H9 (cell line): ENCODE results near the gene PDE11A.

- PRO-cap, result no peak
Measured at GRCh38 chr2:176188915-176189827, 703 bp downstream of the HOXD1 start.

DNA sequence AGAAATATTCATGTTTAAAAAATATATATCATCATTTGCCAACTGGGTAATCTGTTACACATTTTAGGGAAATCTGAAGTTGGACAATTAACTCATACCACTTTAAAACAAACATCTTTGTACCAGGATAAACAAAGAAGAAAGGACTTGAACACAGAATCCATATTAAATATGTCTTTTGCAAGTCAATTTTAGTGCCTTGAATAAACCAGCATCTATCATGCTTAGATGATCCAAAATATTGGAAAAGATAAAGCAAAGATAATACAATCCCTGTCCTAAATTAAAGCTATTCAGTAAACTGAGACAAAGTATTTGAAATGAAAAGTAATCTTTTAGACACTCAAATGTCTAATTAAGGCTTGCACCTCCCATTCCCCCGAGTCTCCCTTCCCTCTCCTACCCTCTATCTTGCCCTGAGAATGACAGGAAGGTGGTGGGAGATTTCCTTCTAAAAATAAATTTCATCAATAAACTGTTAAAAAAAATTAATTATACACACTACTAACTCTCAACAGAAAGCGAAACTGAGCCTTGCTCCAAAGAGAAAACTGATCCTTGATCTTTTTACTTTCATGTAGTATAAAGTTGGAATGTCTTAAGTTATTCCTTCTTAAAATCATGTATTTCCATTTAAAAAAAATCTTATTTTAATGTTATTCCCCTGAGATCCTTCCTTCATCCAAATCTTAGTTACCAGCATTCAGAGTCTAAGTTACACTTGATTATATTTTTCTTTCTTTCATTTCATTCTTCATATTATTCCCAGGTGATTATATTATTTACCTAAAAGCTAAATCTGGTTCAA lies 23.7 kb downstream of the NFE2L2 start:
- PRO-cap, result no peak

DNA sequence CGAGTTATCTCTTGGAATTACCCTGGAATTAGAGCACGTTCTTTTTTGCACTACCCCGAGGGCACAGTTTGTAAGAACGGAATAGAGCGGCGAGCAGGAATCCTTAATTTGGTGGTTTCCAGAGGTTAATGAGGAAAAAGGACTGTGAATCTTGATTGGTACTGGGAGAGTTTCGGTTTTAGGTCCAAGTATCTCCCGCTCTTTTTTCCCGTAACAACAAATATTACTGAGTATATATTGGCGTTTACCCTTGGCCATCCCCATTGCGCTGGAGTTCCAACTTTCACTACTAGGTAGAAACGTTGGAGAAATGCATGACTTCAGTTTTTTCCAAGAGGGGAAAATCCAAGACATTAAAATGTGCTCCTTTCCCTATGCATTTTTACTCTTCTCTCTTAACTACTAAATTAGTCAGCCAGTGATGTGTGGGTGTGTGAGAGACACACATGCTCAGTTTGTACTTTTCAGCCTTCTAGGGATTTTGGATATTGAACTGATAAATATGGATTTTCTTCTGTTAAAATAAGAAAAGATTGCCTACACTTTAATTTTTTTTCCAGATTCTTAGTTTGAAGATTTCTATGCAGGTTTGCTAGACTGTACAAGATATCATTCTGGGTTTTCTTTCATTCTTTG lies 811 bp upstream of the TTC30B start:
- PRO-cap, result no peak

- PRO-cap, result no peak
Measured at GRCh38 chr2:177626205-177626683, 7.7 kb upstream of the TTC30A start.

GRCh38 chr2:177679875-177680192 lies 61.3 kb upstream of the TTC30A start:
- PRO-cap, result no peak

DNA sequence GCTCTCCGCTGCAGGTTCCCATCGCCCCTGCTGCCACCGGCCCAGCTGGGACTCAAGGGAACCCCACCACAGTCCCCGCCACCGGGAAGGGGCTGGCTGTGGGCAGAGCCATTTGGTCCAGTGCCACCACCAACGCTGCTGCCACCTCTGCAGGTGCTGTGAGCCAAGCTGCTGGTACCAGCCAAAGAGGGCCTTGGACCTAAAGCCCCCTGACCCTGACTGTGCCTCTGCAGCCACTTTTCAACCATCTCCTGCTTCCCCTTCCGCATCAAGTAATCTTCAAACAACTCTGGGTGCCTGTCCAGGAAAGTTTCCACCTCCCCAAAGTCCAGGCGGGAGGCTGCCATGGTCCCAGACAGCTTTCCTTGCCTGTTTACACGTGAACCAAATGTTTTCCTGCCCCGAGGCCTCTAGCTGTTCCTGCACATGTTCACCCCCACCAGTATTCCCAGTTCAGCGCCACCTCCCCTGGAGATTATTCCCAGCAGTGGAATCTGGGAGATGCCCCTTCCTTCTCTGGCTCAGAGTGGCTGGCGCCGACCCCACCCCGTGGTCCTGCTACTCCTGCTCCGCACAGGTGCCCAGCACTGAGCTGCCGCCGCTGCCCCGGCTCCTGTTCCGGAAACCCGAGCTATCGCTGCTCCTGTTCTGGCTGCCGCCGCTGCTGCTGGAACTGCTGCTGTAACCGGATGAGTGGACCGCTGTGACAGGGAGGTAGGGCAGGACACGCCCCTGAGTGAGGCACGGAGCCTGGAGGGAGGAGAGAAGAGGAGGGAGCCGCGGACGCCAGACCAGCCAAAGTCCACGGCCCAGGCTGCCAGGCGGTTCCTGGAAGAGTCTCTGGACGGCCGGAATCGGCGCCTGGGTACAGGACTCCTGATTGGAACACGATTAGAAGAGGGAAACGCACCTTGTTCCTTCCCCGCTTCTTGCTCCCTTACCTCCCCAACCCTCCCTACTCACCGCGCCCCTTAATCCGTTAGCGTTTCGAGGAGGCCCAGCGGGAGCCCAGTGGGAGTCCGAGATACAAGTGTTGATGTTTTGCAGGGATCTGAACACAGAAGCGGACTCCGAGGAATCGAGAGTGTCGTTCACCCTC lies at the start of gene PDE11A:
Gene PDE11A, minus strand, starts transcription at position 687 of the 1,099 bp plus-strand sequence.
- PRO-cap, result bidirectional peak, plus-strand start at position 798 of the sequence, minus-strand start at position 678 of the sequence

DNA sequence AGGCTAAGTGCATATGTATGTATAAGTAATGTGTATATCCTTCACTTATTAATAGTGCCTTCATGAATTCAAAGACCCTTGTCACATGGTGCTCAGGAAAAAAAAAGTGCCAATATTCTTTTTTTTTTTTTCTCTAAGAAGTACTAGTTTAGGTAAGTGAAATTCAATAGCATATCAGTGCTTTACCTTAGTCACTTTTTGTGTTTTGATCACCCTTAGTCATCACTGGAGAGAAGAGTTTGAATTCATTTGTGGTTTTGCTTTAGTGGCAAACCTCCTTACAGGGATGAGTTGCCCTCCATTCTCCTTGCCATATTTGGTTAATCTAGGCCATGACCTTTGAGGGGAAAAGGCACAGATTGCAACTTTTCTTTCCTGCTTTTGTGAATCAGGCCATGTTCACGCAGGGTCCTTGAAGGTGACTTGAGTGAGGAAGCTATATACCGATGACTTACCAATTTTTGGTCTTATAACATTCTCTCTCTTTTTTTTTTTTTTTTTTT lies 34.4 kb downstream of the PLEKHA3 start:
- PRO-cap, result no peak

DNA sequence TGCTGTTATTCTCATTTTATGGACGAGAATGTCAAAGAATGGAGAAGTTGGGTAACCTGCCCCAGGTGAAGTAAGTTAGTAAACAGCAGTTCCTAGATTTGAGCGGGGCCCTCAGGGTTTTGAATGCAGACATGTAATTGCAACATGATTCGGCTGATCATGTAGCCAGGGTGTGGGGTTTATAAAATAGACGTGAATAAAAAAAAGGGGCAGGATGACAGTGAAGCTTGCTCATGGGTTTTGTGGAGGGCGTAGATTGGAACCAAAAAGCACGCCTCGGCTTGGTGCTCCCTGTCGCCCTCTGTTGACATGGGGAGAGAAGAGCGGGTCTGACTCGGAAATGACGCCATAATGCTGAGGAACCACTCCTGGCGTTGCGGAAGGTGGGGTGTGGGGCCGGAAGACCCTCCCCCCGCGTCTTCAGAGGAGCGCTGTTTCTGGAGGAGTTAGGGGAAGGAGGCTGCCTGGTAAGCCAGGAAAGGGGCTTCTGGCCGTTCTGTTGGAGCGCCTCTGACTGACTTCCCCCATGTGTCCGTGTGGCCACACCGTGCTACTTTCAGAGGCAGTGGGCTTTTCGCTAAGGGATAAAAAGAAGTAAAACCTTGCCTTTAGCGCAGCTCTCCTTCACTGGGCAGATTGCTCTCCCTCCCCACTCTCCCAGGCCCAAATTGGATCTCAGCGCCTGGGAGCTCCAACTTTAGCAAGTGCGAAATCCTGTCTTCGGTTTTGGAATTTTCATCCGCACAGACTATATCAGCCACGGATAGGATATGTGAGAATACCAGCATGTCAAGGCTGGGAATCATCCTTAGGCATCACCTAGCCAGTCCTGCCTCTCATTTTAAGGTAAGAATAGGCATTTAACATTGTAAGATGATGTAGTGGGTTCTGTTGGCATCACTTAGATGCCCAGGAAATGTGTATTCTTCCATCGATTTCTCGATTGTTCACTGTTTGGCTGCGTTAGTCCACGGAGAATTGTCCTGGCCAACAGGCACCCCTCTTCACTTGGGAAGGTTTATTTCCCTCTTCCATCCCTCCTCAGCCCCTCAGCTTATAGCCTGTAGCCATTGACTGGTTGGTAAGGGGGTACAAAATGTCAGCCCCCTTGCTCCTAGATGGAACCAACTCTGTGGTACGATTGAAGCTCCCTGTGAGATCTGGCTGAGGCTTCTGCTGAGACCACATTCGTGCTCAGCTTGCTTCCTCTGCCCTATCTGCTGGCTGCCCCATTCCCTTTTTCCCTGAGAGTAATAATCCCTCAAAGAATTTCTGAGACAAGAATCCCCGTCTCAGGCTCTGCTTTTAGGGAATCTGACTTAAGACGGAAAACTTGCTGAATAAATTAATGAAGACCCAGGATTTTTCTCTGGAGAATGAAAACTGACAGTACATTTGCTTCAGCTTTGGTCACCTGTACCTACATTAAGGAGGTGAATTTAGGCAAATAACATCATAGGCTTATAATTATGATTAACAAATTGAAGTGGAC lies 43.1 kb downstream of the PLEKHA3 start:
- PRO-cap, result bidirectional peak, plus-strand start at position 444 of the sequence, minus-strand start at position 303 of the sequence; unidirectional peak, minus-strand start at position 1,210 of the sequence

GRCh38 chr2:178530359-178531171 lies 50.3 kb downstream of the PLEKHA3 start:
- PRO-cap, result no peak

GRCh38 chr2:178531172-178532066 lies 51.2 kb downstream of the PLEKHA3 start:
- PRO-cap, result no peak

GRCh38 chr2:178563961-178564536 lies 83.8 kb downstream of the PLEKHA3 start:
- PRO-cap, result no peak

GRCh38 chr2:178612102-178612540 lies 131.9 kb downstream of the PLEKHA3 start:
- PRO-cap, result no peak

DNA sequence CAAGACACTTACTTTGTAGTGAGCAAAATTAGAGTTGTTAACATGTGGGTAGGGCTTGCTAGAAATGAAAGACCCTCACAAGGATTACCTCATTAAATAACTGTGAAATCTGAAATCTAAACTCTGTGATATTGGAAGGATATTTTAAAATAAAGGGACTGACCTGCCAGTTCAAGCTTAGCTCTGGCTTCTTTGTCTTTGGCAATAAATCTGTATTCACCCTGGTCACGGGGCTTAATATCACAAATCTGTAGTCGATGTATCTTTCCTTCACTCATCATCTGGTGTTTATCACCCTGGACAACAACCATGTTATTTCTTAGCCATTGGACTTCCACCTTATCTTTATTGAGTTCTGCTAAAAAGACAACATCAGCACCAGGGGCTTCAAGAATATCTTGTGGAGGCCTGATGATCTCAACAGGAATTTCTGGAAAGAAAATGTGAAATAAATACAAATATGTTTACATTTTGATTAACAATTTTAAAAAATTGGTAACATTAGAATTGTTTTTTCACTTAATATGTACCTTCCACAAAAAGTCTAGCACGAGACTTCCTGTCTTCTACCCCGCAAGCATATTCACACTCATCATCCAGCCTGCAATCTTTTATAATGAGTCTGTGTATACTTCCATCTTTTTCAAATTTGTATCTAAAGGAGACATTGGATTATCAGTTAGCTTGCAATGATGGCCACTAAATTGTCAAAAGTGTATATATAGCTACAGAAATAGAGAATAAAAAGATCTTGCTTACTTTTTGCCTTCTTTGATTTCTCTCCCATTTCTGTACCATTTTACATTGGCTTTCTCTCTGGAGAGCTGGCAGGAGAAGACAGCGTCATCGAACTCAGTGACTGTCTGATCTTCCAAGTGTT lies 139.4 kb downstream of the PLEKHA3 start:
- PRO-cap, result no peak

- PRO-cap, result no peak
Measured at GRCh38 chr2:178756084-178756445, 51.2 kb downstream of the TTN start.

DNA sequence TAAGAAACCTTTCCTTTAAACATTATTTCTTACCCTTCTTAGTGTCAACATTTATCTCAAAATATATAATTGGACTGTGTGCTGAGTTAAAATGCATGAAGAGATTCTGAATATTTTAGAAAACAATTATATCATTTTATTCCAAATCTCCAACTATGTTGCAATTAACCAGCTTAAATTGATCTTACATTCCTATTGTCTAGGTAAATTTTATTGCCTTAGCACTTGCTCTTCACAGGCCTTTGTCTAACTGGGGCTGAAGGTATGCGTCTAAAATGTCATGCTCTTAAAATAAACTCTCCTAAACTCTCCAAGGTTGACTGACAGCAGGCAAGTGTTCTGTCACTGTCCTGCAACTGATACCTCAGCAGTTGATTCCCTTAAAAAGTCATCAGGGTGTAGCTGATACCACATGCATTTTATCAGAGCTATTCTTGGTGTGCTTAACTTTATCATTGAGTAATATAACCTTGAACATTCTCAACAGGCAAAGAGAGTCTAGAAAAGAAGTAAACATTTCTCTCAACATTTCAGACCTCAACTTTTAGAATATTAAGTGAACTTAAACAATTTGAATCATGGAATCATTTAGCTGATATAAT lies 713 bp downstream of the TTN start:
- PRO-cap, result no peak

DNA sequence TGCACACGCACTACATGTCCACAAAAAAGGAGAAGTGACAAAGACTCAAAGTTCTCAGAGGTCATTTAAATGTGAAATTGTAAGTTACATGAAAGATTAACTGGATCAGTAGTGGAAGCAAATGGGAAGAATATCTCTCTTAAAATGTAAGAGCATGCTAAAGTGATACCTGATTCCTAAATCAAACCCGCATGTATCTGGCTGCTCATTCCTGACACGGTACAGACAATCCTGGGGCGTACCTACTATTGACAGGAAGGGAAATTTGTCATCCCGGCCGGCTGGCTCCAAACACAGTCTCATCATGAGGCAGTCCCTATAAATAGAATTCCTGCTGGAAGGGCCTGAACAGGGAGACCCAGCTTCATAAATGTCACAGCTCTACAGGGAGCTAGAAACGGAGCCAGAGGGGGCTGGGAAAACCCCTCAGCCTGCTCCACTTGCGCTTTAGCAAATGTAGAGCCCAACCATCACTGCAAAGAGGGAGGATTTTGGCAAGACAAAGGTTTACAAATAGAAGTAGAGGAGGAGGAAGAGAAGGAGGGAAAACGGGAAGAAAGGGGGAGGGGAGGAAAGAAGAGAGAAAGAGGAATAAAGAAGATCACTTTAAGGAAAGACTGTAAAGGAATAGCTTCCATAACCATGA lies 56.6 kb upstream of the TTN start:
- PRO-cap, result no peak

DNA sequence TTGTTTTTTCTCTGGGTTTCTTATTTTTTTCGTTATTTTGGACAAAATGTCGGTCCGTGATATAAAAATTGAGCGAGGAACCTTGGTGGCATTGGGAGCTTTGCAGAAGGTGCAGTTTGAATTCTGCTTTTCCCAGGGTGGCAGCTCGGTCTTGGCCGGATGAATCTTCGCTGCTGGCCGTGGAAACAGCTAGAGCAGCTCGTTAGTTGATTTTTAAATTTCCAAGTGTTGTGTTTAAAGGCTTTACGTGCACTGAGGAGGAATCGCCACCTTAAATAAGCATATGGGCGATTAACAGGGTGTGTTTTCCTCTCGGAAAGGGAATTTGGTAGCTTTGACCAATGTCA lies 845 bp downstream of the UBE2E3 start:
- PRO-cap, result no peak

DNA sequence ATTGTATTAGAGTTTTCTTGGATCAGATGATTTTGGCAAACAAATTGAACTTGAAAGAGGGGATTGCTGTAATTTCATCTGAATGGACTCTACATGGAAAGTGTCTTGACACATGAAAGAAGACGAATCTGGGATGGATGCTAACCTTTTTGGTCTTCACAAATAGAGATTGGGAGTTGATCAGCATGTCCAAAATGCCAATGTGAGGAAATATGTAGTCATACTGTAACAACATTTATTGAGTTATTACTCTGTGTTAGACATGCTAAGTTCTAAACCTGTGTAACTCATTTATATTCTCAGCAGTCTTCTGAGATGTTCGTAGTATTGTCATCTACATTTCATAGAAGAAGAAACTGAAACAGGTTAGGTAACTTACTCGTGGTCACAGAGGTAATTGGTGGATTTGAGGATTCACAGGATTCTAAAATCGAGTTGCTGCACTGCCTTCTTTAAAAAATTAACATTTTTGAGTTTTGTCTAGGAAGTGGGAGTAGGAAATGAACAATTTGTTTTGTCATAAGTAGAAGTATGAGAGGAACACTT lies 162.1 kb downstream of the UBE2E3 start:
- PRO-cap, result no peak

GRCh38 chr2:181145984-181146508 lies 165.6 kb downstream of the UBE2E3 start:
- PRO-cap, result no peak

- PRO-cap, result no peak
Measured at GRCh38 chr2:181308527-181309203, 148.5 kb upstream of the ITGA4 start.